Hair follicle dermal papilla cell (primary cell): Measurements from ENCODE around the genes YARS1 and TRIM62.

GRCh38 chr1:32501887-32502460, 37.1 kb downstream of the ZBTB8B start:
- CAGE, long polyA plus RNA = no peak

DNA sequence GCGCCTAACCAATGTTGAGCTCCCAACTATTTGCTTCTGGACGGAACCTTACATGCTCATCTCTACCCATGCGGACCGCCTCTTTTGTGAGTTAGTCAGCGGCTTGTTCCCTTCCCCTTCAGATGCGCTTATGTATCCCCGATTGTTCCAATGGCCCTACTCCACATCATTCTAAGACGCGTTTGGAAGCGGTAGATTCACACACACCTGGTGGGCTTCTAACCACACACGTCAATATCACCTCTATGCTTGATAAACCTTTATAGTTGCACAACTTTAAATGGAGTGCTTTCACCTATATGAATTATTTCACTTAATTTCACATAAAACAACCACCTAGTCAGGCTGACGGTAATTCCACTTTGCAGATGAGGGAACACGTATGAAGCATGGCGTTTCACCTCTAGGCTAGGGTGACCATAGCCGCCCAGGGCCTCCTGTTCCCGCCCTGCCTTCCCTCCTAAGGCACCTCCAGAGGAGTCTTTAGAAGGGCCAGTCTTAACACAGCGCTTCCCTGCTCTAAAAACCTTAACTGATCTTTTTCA, 981 bp downstream of the ZBTB8A start:
- CAGE, long polyA plus RNA = no peak

- CAGE, long polyA plus RNA = no peak
Observed at GRCh38 chr1:32733526-32734294, 7.9 kb upstream of the KIAA1522 start.

- CAGE, long polyA plus RNA = no peak
Observed at GRCh38 chr1:32742942-32743464, 1.4 kb downstream of the KIAA1522 start.

DNA sequence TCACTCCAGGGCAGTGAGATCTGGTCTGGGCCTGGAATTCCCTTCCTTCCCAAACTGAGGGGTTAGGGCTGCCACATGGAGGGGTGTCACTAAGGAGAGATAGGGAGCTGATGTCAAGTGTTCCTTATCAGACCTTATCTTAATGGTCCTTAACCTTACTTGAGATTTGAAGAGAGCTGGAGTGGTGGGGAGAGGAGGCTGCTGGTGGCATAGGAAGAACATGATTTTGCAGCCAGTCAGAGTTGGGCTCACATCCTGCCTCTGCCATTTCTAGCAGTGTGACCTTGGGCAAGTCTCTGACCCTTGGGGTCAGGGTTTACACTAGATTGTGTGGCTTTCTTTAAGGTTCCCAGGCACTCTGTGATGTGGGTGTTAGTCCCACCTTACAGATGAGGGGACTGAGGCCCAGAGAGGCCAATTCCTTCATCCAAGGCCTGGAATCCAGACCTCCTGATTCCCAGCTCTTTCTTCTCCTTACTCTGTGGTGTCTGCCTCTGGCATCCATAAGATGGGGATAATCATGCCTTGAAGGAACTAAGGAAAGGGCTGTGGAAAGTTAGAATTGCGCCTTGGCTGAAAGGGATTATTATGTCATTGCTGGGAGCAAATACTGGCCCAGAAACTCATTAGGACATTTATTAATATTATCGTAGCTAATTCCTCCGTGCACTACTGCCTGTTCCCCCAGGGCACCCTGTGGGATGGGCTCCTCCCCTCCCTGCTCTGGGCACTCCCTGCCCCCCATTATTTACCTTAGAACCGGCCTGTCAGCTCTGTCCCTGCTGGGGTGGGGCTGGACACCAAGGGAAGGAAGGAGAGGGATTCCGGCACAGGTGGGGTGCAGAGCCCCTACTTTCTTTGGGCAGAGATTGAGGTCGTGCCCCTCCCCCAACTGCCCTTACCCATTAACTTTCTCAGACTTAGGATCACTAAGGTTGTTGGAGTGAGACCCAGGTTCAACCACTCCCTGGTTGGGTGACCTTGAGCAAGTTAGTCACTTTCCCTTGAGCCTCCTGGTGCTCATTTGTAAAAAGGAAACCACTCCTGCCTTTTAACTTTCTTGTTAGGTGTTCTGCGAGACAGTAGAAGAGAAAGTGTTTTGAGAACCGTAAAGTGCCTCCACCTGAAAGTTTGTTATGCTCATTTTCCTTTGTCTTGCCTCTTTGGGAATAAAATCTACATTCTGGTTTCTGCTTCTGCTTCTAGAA, 17.6 kb downstream of the KIAA1522 start:
- CAGE, long polyA plus RNA = no peak

- CAGE, long polyA plus RNA = no peak
Observed at GRCh38 chr1:32816335-32817445, at the start of gene YARS1. Gene YARS1, minus strand, starts transcription at chr1:32817358.

GRCh38 chr1:32895101-32895859, 5.9 kb downstream of the TMEM54 start:
- CAGE, long polyA plus RNA = no peak

DNA sequence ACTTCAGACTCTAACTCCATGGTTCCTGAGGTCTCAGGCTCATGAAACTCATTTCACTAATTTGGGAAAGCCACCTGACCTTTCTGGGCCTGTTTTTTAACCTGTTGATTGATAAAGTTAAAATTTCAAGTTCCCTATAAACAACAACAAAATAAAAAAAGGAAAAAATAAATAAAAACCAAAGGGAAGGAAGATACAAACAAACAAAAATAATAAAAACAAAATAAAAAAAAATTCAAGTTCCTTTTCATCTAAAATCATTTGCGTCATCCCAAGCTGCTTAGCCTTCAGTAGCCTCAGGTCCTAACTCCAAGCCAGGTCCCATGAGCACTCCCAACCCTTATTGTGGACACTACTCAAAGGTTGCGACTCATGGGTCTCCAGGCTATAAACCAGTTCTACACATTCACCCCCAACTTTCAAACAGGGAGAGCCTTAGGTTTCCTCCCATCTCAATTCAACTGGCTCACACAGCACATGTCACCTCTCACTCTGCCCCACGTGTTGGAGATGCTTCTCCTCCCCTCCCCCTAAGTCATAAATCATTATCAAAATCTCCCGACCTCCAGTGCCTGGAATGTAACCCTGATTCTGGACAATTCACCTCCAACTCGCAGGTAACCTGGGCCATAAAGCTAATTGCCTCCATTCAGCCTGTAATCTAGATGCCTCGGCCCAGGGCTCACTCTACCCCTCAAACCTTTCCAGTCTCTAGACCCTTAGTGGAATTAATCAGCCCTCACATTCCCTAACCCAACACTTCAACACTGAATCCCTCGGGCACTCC, 738 bp downstream of the AK2 start:
- CAGE, long polyA plus RNA = no peak

GRCh38 chr1:33142674-33143265, 39.1 kb downstream of the TRIM62 start:
- CAGE, long polyA plus RNA = no peak

- CAGE, long polyA plus RNA = no peak
Observed at GRCh38 chr1:33167424-33167761, 14.4 kb downstream of the TRIM62 start.

- CAGE, long polyA plus RNA = no peak
Observed at GRCh38 chr1:33181826-33182507, at the start of gene TRIM62. Gene TRIM62, minus strand, starts transcription at chr1:33182043.

GRCh38 chr1:33257865-33258395, 1.6 kb downstream of the ZNF362 start:
- CAGE, long polyA plus RNA = no peak

GRCh38 chr1:33330941-33331575, 10.2 kb upstream of the A3GALT2 start:
- CAGE, long polyA plus RNA = no peak

GRCh38 chr1:33337917-33338415, 17.1 kb upstream of the A3GALT2 start:
- CAGE, long polyA plus RNA = no peak

GRCh38 chr1:33343903-33344330, 23.0 kb upstream of the A3GALT2 start:
- CAGE, long polyA plus RNA = no peak

DNA sequence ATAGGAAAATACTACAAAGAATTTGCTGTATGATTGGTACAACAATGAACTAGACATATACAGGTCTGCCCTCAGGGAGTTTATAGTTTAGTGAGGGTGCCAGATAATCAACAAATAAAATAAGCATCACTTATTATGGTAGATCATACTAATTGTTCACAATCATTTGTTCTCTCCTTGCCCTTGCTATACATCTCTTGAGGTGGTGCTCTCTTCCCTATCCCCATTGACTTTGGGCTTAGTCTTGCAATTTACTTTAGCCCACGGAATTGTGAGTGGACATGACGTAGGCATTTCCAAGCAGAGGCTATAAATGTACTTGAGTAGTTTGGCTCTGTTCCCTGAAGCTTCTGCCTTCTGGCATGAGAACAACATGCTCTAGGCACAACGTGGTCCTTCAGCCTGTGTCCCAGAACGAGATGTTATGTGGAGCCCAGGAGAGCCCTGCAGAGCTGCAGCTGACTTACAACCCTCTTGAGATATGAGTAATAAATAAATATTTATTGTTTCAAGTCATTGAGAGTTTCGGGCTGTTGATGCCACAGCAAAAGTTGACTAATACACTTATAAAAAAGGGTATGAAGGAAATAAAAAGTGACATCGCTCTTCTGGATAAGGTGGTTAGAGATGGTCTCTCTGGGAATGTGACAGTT, 105.3 kb upstream of the HMGB4 start:
- CAGE, long polyA plus RNA = no peak

DNA sequence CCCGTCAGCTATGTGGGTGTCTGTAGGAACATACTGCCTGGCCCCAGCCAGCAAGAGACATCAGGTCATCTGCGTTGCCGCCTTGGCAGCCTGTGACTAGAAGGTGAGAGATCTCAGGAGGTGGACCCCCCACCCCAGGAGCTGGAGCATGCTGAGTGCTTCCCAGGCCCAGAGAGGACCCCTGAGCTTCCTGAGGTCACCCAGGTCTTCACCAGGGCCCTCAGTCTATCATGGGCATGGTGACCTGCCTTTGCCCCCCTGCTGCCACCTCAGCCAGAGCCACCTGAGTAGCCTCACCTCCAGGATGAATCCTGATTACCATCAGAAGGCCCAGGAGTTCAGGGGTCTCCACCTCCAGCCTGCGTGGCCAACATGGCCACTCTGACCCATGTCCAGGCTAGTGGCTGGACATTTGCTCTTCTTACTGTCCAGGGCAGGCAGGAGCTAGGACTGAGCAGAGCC, 250.6 kb downstream of the C1orf94 start:
- CAGE, long polyA plus RNA = no peak

- CAGE, long polyA plus RNA = no peak
Observed at GRCh38 chr1:34683651-34684099, 71.2 kb upstream of the GJB5 start.

GRCh38 chr1:34851445-34851809, 8.1 kb downstream of the SMIM12 start:
- CAGE, long polyA plus RNA = no peak

- CAGE, long polyA plus RNA = no peak
Observed at GRCh38 chr1:35181437-35181856, 11.5 kb downstream of the SFPQ start.